ENCODE data around the genes WWC1, LCP2 and TLX3.

DNA sequence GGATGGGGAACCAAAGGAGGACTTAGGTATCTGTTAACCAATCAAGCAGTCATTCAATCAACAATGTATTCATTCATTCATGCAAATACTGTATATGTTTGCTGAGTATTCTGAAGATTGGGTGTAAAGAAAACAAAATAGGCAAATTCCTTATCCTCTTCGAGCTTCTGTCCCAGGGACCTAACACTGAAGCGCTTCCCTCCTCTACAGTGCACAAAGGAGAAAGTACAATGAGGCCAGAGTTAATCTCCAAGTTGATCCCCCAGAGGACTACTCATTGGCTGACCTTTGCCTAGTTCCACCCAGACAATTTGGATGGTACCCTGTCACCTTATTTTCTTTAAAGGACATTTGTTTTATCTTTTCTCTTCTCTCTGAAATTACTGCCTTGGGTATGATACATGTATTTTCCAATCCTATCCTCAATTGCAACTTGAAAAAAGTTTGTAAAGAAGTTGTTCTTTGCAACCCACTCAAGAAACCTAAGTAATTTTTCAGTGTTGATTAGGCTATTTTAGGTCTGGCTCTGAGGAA lies 62.1 kb downstream of the ATP10B start:
- PRO-cap, result no peak
- RRBS, result no CpG with 5 or more reads among the region's 2 CpGs

GRCh38 chr5:161139171-161139463 lies 287.1 kb upstream of the ATP10B start:
- PRO-cap, result no peak
- RRBS, result no CpG with 5 or more reads among the region's 1 CpG

GRCh38 chr5:162897009-162897222 lies 540.5 kb upstream of the CCNG1 start:
- PRO-cap, result no peak
- RRBS, result no CpG with 5 or more reads among the region's 2 CpGs

GRCh38 chr5:163436833-163437441 lies 458 bp upstream of the CCNG1 start:
- PRO-cap, result bidirectional peak, plus-strand start at chr5:163437595, minus-strand start at chr5:163437289
- RRBS, result 0% methylated on average over 2 of the region's 12 CpGs

DNA sequence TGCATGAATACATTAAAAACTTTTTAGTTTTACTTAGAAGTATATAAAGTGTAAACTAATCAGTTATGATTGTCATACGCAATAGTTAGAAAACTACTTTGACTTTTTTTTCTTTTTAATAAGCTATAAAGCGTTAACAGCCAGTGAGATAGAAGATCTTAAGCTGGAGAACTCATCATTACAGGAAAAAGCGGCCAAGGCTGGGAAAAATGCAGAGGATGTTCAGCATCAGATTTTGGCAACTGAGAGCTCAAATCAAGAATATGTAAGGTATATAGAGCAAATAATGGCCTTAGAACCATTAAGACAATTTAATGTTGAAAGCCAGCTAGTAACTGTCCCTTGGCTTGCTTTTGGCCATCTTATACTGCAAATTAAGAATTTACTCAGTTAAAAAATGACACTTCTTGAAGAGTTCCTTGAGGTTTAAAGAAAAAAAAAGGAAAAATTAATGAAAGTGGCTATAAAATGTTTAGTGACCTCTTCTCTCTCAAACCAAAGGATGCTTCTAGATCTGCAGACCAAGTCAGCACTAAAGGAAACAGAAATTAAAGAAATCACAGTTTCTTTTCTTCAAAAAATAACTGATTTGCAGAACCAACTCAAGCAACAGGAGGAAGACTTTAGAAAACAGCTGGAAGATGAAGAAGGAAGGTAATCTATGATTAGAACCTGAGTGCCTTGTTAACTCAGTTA lies 22.2 kb downstream of the HMMR start:
- PRO-cap, result no peak
- RRBS, result no CpG with 5 or more reads among the region's 3 CpGs

DNA sequence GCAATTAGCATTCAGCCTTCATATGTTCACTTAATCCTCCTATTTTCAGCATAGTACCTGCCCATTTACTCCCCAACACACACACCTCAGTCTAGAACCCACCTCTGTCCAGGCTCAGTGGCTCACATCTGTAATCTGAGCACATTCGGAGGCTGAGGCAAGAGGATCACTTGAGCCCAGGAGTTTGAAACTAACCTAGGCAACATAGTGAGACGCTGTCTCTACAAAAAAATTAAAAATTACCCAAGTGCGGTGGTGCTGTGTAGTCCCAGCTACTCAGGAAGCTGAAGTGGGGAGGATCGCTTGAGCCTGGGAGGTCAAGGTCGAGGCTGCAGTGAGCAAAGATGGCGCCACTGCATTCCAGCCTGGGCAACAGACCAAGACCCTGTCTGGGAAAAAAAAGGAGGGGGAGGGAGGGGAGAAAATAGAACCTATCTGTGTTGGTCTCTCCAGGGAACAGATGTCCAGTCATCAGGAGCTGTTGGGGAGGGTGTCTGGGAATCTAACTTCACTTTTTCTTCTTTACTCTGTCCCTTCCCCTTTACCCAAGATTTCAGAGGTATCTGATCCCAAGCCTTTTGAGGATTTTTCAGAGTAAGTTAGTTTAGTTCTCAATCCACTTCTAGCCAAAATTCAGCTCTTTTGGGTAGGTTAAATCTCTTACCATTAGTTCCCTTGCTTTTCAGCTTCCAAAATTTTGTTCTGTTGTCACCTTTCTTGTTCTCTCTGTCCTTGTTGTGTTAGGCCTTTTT lies 24.3 kb downstream of the MAT2B start:
- PRO-cap, result no peak
- RRBS, result no CpG with 5 or more reads among the region's 6 CpGs

DNA sequence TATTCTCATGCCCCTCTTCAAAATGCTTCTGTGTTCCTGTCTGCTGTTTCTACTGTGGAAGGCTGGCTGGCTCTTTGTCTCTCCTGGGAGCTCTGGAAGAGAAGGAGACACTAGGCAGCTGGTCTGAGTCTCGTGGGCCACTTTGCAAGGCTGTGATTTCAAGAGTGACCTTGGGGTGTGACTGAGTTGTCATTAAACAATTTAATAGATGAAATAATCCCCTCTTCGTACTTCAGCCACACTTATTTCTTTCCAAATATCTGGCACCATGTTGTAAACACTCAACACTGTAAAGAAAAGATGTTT lies 200.6 kb downstream of the MAT2B start:
- PRO-cap, result no peak
- RRBS, result no CpG with 5 or more reads among the region's 2 CpGs

- PRO-cap, result no peak
- RRBS, result no CpG with 5 or more reads among the region's 5 CpGs
These were observed 236.3 kb downstream of the MAT2B start for GRCh38 chr5:163741752-163742125.

GRCh38 chr5:167754768-167755387 lies 536.6 kb upstream of the WWC1 start:
- PRO-cap, result no peak
- RRBS, result no CpG with 5 or more reads among the region's 13 CpGs

GRCh38 chr5:167934490-167934929 lies 356.9 kb upstream of the WWC1 start:
- PRO-cap, result no peak
- RRBS, result no CpG with 5 or more reads among the region's 16 CpGs

- PRO-cap, result no peak
- RRBS, result no CpG with 5 or more reads among the region's 4 CpGs
These were observed 203.8 kb upstream of the WWC1 start for GRCh38 chr5:168087606-168088131.

DNA sequence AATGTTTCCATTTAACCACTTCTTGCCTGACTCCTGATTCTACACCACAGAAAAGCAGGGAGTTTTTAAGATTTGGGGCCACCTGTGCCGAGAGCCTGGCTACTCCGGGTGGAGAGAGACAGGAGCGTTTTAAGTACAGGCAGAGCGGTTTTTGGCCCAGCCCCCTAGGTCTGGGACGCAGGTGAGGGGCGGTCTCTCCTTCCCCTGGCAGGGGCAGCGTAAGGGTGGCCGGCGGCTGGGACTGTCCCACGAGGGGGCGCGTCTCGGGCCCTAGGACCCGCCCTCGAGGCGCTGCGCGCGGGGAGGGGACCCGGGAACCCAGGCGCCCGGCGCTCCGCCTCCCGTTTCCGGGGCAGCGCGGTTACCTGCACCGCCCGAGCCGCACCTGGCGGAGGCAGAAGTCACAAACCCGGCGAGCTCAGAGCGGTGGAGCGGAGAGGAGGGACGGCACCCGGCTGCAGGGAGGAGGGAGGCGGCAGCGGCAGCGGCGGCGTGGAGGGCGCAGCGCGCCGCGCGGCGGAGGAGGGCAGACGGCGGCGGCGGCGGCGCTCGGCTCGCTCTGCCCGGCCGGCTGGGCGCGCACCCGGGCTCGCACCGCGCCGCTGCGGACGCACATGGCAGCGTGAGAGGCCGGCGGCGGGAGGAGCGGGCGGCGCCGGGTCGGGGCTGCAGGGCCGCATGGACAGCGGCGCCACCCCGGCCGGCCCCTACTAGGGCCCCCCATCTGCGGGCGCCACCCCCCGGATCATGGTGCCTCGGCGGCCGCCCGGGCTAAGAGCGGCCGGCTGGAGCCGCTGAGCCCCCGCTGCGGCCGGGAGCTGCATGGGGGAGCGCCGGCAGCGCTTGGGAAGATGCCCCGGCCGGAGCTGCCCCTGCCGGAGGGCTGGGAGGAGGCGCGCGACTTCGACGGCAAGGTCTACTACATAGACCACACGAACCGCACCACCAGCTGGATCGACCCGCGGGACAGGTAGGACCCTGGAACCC lies at the start of gene WWC1:
TSS of gene WWC1 (plus strand) at position 344 of the 987 bp plus-strand sequence.
- PRO-cap, result bidirectional peak, plus-strand start at position 421 of the sequence, minus-strand start at position 561 of the sequence
- RRBS, result under 1% methylated on average over 43 of the region's 112 CpGs

DNA sequence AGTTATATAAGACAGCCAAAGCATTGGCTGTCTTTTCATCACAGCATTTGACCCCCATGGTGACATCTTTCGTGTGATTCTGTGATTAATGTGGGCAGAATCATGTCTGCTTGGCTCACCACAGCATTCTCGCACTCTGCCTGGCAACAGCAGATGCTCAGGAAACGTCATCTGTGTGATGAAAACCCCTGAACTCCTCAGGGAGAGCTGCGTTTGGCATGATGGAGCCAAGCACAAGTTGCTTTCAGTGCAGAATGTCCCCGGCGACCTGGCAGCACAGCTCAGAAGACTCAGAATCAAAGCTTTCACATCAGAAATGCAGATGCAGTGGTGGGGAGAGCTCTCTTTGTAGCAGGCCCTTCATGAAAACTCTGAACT lies 155.5 kb upstream of the PANK3 start:
- PRO-cap, result no peak
- RRBS, result no CpG with 5 or more reads among the region's 6 CpGs

DNA sequence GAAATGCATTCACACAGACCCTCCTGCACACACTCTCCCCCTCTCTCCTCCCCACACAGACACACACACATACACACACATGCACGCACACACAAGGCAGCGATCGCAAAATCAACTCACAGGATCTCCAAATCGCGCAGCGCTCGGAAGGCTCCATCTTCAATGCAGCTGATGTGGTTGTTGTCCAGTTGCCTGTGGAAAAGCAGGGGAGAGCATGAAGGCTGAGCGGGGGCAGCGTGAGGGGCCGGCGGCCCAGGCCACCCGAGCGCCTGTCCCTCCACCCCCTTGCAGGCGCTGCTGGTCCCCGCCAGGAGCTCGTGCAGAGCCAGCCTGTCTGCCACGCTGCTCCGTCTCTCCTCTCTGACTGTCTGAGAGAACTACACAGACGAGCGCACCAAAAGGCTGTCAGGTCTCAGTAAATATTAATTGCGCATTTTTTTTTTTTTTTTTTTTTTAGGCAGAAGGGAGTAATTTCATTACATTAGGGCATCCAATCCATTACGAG lies 265.3 kb upstream of the PANK3 start:
- PRO-cap, result no peak
- RRBS, result no CpG with 5 or more reads among the region's 22 CpGs

- PRO-cap, result no peak
- RRBS, result no CpG with 5 or more reads among the region's 5 CpGs
These were observed 205.6 kb downstream of the SLIT3 start for GRCh38 chr5:169095304-169095821.

DNA sequence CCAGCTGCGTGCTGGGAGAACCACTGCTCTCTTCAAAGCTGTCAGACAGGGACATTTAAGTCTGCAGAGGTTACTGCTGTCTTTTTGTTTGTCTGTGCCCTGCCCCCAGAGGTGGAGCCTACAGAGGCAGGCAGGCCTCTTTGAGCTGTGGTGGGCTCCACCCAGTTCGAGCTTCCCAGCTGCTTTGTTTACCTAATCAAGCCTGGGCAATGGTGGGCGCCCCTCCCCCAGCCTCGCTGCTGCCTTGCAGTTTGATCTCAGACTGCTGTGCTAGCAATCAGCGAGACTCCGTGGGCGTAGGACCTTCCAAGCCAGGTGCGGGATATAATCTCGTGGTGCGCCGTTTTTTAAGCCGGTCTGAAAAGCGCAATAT lies 12.3 kb downstream of the C5orf58 start:
- PRO-cap, result no peak
- RRBS, result no CpG with 5 or more reads among the region's 13 CpGs

DNA sequence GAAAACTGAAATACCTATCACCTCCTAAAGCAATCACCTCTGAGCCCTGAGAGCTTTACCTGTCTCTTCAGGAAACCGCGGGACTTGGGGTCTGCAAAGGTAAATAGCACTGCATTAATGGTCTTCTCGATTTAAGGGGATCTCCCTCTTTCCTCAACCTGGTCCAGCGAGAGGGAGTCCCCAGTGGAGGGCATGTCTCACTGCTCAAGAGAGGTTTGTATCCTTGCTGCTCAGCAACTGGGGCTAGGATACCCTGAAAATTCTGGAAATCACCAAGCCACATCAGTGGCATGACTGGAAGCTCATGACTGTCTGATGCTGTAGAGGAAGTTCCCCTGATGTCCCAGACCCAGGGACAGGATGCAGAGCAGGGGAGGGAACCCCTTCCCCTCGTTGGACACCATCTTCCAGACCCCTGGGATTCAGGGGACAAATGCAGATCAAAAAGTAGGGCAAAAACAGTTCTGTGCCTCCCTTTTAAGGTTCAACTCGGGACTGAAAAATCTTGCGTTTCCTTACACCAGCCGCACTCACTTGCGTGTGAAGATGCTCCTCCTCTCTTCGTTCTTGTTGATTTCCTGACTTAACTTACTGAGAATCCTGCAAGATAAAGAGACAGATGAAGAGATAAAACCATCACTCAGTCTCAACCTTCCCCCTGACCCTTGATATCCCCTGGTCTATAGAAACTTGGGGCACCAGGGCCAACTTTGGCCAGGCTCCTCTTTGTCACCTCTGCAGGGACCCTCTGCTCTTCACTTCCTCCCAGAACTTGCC lies 22.1 kb downstream of the LCP2 start:
- PRO-cap, result no peak
- RRBS, result no CpG with 5 or more reads among the region's 10 CpGs

- PRO-cap, result no peak
- RRBS, result no CpG with 5 or more reads among the region's 8 CpGs
These were observed at the start of gene LCP2 for GRCh38 chr5:170297679-170298198. Gene LCP2, minus strand, starts transcription at chr5:170297777.

DNA sequence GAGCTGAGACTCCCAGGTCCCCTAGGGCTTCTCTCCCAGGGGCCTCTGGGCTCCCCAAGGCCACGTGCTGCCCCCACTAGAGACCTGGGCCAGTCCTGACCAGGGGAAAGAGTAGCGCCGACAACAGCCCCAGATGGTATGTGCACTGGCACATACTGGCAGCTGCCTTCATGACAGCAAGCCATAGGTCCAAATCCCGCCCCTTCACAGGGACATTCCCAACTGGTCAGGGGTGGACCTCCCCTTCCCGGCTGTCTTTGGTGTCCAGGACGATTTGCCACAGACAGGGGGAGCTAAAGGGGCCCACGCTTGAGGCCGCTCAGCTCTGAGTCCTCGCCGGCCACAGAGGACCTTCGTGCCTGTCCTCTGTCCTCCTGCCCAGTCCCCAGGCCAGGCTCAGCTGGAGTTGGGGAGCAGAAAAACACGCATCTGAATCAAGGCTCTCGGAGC lies 127.9 kb downstream of the KCNIP1 start:
- PRO-cap, result no peak
- RRBS, result 53% methylated on average over 6 of the region's 13 CpGs

DNA sequence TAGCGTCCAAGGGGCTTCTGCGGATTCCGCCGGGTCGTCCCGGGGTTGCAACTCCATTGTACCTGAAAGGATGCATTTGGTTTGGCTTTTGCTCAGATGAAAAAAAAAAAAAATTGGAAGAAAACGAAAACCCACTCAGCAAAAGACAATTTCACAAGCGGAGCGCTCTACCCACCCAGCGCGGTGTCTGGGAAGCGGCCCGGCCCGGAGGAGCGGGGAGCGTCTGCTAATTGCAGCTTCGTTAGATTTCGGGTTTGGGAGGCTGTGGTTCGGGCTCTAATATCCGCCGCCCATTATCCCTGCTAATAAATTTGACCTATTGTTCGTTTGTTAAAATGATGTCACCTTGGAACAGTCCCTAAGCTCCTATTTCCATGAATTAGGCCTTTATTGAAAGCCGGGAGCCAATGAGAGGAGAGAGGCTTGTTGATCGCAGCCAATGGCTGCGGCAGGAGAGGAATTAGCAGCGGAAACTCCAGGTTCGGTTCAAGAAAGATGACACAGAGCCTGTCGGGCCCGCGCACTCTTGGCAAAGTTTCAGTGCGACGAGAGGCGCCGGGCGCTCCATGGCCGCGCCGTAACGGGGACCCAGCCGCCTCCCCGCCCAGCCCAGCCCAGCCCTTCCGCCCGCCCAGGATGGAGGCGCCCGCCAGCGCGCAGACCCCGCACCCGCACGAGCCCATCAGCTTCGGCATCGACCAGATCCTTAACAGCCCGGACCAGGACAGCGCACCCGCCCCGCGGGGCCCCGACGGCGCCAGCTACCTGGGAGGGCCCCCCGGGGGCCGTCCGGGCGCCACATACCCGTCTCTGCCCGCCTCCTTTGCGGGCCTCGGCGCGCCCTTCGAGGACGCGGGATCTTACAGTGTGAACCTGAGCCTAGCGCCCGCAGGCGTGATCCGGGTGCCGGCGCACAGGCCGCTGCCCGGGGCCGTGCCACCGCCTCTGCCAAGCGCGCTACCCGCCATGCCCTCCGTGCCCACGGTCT lies at the start of gene TLX3:
TSS of gene TLX3 (plus strand) at position 519 of the 988 bp plus-strand sequence.
- PRO-cap, result no peak
- RRBS, result 88% methylated on average over 13 of the region's 88 CpGs

Measured in MCF 10A (cell line).